NCI-H460 (cell line): ENCODE results near the gene PIK3CA.

GRCh38 chr3:174440625-174441866 is 418.1 kb upstream of the NAALADL2 start:
RAMPAGE:
- cytosol, long total RNA = no peak
- long total RNA = no peak
- nucleus, long total RNA = no peak

DNA sequence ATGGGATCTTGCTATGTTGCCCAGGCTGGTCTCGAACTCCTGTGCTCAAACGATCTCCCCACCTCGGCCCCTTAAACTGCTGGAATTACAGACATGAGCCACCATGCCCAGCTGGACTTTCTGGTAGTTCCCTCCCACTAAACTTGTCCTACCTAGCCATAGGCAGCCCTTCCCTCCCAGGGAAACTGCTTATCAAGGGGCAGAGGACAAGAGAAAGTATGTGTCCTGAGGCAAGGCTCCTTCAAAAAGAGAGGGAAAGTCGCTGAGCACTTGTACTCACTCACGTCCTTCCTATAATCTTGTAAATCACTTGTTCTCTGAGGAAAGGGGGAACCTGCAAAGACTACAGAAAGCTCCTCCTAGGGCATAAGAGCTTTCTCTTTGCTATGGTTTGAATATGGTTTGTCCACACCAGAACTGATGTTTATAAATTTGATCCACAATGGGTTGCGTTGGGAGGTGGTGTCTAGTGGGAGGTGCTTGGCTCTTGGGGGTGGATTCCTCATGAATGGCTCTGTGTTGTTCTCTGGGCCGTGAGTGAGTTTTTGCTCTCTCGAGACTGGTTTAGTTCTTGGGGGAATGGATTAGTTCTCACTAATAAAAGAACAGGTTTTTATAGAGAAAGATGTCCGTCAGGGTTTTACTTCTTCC is 13.7 kb upstream of the TBL1XR1 start:
RAMPAGE:
- cytosol, long total RNA = no peak
- long total RNA = no peak
- nucleus, long total RNA = no peak

DNA sequence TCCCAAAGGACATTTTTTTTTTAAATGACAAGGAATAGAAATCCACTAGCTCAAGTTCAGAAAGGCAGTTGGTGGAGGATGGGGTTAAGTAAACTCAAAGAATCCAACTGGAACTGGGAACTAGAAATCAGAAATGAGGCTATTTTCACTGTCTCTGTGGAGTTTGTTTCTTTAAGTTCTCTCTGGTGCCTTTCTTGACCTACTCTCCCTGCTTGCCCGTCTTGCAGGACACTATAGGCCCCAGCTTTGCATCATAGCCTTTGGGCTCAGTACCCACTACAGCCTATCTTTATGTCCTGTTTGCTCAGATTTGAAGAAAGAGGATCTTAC is 231.7 kb upstream of the TBL1XR1 start:
RAMPAGE:
- cytosol, long total RNA = no peak
- long total RNA = no peak
- nucleus, long total RNA = no peak

RAMPAGE:
- cytosol, long total RNA = no peak
- long total RNA = no peak
- nucleus, long total RNA = start-site peak on the minus strand at chr3:178860326-178860420, 69 and 27 reads in 2 replicates
Observed at GRCh38 chr3:178859849-178860639, 211.6 kb downstream of the ZMAT3 start.

DNA sequence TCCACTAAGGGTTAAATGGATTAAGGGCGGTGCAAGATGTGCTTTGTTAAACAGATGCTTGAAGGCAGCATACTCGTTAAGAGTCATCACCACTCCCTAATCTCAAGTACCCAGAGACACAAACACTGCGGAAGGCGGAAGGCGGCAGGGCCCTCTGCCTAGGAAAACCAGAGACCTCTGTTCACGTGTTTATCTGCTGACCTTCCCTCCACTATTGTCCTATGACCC is 38.5 kb downstream of the ZMAT3 start:
RAMPAGE:
- cytosol, long total RNA = no peak
- long total RNA = no peak
- nucleus, long total RNA = no peak

RAMPAGE:
- cytosol, long total RNA = no peak
- long total RNA = no peak
- nucleus, long total RNA = no peak
Observed at GRCh38 chr3:179147895-179148908, at the start of gene PIK3CA. PIK3CA (plus strand) TSS chr3:179148357.

RAMPAGE:
- cytosol, long total RNA = no peak
- long total RNA = no peak
- nucleus, long total RNA = no peak
Observed at GRCh38 chr3:179316207-179316576, 6.6 kb upstream of the ZNF639 start.

RAMPAGE:
- cytosol, long total RNA = no peak
- long total RNA = no peak
- nucleus, long total RNA = no peak
Observed at GRCh38 chr3:179335205-179335801, 12.2 kb upstream of the MFN1 start.

RAMPAGE:
- cytosol, long total RNA = no peak
- long total RNA = no peak
- nucleus, long total RNA = no peak
Observed at GRCh38 chr3:179671602-179672275, 18.9 kb downstream of the USP13 start.

DNA sequence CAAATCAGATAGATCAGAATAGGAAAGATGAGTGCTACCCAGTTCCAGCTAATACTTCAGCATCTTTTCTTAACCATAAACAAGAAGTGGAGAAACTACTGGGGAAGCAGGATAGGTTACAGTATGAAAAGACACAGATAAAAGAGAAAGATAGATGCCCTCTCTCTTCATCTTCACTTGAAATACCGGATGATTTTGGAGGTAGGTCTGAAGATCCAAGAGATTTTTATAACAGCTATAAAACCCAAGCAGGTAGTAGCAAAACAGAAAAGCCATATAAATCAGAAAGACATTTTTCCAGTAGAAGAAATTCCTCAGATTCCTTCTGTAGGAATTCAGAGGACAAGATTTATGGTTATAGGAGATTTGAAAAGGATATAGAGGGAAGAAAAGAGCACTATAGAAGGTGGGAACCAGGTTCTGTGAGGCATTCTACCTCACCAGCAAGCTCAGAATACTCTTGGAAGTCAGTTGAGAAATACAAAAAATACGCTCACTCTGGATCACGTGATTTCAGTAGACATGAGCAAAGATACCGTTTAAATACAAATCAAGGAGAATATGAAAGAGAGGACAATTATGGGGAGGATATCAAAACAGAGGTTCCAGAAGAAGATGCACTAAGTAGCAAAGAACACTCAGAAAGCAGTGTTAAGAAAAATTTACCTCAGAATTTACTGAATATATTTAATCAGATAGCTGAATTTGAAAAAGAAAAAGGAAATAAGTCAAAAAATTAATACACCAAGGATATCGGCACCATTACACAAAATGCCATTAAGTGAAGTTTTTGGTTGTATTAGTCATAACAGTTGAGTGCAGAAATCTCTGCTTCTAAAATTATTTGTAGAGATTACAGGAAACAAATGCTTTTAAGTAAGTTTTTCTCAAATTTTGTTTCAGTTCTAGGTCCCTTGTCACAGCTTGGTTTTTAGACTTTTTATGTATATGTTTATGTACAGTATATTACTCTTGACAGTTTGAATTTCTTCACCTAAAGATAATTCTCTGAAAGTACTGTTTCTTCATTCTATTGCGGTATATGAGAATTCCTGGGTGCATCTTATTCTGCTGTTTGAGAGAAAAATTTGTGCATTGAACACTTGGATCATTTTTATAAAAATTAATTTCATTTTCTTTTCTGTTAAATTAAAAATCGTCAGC is 8.2 kb downstream of the TTC14 start:
RAMPAGE:
- cytosol, long total RNA = no peak
- long total RNA = no peak
- nucleus, long total RNA = no peak

DNA sequence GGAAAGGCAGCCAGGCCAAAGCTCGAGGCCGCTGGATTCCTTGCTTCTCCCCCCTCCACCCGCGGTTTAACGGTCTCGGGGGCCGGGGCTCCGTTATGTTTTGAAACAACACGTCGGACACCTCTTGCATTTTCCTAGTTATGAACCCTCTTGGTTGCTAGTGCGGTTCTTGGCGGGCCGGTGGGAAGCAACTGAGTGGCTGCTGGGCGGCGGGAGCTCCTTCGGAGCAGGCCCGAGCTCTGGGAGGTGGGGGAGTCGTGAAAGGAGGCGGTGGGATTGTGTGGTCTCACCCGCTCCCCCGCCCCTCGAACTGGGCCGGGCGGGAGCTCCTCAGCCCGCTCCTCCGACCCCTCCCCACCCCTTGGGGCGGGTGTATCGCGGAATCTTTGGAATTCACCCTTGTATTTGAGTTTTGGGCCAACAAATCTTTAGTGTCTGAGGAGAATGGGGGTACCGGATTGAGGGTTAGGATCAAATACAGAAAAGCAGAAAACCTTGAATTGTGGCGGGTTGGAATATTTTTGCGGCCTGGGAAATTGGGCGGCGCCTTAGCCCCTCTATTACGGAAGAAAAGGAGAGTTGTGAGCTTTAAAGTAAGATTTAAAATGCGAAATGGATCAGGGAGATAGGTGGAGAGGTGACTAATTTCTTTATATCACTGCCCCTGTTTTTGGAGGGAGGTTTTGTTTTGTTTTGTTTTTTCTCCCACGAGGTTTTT is 518 bp downstream of the FXR1 start:
RAMPAGE:
- cytosol, long total RNA = no peak
- long total RNA = no peak
- nucleus, long total RNA = no peak

DNA sequence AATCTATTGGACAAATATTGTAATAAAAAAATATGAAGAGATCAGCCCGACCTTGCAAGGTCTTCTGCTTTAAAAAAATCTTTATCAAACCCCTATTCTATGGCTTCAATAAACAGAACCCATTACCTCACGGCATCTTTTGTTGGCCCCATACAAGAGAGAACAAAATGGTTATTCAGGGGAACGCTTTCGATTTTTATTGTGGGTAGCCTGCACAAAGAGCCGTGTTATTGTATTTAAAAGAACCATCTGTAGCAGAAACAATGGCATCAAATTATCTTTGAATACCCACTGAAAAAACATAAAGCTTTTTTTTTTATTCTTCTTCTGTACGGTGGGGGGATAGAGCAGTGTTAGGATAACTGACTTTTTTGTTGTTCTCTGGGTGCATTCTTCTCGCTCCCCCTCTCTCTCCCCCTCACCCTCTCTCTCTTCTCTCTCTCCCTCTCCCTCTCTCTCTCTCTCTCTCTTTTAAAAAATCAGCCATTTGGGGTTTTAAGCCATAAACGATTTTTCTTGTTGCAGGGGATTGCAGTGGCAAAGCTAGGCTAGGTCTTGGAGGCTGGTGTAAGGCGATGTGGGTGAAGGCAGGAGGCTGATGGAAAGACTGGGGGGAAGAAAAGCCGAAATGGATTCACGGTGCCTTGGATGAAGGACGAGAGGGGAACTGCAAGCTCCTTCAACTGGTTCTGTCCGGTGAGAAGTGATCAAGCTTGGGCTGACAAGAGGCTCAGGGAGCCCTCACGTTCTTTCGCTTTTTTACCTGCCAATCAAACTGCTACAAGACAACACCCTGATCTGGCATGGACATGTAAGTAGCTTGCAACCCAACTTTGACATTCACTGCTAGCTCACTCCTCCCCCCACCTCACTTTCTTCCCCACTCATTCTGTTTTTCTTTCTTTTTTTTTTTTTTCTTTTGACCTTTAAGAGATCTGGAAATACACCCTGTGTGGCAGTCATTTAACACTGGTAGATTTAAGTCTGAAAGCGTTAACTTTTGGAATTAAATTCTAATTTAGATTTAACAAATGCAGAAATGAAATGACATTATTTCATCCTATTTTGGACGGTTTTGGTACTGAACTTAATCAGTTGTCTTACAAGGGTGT is 12.3 kb upstream of the SOX2 start:
RAMPAGE:
- cytosol, long total RNA = no peak
- long total RNA = no peak
- nucleus, long total RNA = no peak

RAMPAGE:
- cytosol, long total RNA = no peak
- long total RNA = no peak
- nucleus, long total RNA = no peak
Observed at GRCh38 chr3:181715995-181716476, 4.3 kb downstream of the SOX2 start.

DNA sequence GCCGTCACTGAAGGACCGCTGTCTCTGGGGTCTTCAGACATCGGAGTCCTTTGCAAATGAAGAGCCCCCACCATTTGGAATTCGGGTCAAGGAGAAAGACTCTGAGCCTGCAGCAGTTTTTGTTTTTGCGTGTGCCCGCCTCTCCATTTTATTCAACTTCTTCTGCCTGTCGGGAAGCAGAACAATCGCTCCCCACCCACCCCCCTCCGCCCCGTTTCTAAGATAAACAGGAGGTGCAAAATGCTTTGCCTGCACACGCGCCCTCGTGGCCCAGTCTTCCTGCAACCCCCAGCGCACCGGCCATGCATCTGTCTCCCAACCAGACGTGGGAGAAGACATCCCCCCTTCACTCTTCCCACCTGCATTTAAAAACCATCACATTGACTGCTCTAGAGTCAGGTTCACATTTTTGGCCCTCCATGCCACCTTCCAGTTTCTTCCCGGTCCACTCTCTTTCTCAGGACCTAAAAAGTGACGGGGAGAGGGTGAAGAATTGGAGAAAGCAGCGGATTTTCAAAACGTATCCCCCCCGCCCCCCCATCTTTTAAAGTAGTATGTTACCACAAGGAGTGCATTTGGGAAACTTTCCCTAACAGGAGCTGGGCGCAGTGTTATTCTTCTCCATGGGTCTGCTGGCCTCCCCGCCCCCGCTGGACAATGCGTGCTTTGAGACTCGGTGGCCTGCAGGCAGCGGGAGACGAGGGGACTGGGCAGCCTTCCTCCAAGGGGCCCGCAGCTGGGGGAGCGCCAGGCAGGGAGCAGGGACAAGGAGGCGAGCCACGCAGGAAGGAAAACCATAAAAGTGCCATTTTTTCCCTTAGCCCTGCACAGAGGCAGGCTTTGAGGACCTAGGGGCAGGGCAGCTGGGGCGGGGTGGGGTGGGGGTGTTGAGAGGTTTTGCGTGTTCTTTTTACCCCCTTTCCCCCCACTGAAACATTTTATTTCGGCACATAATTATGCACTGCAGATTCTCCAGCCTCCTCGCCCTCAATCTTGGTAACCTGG is 13.9 kb downstream of the SOX2 start:
RAMPAGE:
- cytosol, long total RNA = no peak
- long total RNA = no peak
- nucleus, long total RNA = no peak

RAMPAGE:
- cytosol, long total RNA = no peak
- long total RNA = no peak
- nucleus, long total RNA = no peak
Observed at GRCh38 chr3:182238173-182238670, 526.5 kb downstream of the SOX2 start.

DNA sequence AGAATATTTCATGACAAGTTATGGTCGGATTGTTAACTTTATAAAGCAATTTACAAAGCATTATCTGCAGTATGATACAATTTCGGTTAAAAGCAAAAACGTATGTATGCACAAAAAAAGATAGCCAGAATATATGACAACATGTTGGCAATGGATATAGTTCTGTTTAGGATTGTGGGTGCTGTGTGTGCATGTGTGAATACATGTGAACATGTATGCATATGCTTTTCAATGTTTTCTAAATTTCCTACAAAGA is 294.7 kb upstream of the ATP11B start:
RAMPAGE:
- cytosol, long total RNA = no peak
- long total RNA = no peak
- nucleus, long total RNA = no peak

RAMPAGE:
- cytosol, long total RNA = no peak
- long total RNA = no peak
- nucleus, long total RNA = no peak
Observed at GRCh38 chr3:182814277-182814897, 21.1 kb downstream of the ATP11B start.

GRCh38 chr3:182952230-182952804 is 28.0 kb downstream of the DCUN1D1 start:
RAMPAGE:
- cytosol, long total RNA = no peak
- long total RNA = no peak
- nucleus, long total RNA = no peak

GRCh38 chr3:182970595-182971230 is 9.6 kb downstream of the DCUN1D1 start:
RAMPAGE:
- cytosol, long total RNA = no peak
- long total RNA = no peak
- nucleus, long total RNA = no peak

RAMPAGE:
- cytosol, long total RNA = no peak
- long total RNA = no peak
- nucleus, long total RNA = no peak
Observed at GRCh38 chr3:182979457-182980185, 717 bp downstream of the DCUN1D1 start.